Fibroblast of villous mesenchyme (primary cell): ENCODE measurements around a stretch of chr1.

DNA sequence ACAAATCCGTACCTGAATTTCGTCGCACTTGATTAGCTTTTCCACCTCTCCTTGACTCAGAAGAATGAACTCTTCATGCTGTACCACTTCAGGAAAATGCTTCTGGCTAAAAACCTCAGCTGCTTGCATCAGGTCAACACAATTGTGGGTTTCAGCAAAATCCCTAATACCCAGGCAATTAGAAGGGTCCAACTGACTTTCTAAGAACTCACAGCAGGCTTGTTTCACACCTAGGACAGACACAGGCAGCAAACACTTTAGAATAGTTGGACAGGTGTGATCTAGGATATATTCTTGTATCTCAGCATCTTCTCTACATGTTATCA is 8.9 kb downstream of the KLHL12 start:
- CAGE, long polyA plus RNA, result no peak

DNA sequence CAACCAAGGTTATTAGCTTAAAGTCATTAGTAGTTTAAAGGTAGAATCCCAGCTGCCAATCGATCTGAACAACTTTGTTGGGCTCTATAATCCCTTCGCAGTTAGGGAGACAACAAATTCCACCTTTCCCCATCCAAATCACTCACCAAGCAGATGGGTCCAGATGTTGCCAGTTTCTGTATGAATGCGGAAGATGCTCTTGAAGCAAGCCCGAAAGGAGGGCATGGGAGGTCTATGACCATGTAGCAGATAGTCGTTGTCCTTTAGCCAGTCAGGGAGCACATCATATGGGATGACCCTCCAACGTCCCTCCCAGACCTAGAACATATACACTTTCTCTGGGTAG is 11.8 kb downstream of the ADIPOR1 start:
- CAGE, long polyA plus RNA, result no peak

DNA sequence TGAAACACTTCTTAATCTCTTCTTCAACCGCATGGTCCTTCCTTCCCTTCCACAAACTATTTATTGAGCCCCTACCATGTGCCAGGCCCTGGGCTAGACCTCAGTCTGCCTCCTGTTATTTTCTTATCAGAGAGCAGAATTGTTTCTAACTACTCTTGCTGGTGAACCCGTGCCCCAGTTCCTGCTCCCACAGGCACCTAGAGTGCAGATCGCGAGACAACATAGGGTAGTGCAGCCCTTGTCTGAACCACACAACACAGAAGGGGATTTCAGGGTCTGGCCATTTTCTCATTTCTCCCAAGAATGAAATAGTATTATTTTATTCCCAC is 533 bp upstream of the ADIPOR1 start:
- CAGE, long polyA plus RNA, result no peak

- CAGE, long polyA plus RNA, result no peak
Measured at GRCh38 chr1:202966305-202967149, 530 bp downstream of the CYB5R1 start.

GRCh38 chr1:203022557-203022867 is 3.8 kb upstream of the PPFIA4 start:
- CAGE, long polyA plus RNA, result no peak

DNA sequence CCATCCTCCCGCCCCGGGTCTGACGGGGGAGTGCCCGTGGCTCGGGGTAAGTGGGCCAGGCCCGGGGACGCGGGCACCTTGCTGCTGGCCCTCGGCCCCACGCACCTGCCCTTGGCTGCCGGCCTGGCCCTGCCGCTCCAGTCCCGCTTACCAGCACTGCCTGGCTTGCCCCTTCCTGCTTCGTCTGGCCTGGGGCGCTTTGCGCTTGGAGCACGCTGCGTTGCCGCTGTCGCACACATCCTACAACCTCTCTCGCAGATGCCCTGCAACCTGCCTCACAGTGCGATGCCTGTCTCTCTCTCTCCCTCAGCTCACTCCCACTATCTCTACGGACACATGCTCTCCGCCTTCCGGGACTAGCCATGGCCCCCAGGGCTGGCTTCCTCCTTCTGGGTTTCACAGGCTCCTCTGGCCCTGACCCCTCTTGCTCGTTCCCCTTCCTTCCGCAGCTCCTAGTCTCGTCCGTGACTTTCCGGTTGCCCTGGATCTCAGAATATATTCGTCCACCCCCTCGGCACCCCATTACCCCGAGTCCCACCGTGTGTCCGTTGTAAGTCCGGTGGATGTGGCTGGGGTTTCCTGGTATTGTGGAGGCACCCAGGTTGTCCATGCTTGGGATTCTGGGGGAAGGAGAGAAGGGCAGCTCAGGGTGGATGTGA is 9.7 kb downstream of the MYOG start:
- CAGE, long polyA plus RNA, result no peak

- CAGE, long polyA plus RNA, result no peak
Measured at GRCh38 chr1:203289120-203290167, 15.9 kb upstream of the BTG2 start.

DNA sequence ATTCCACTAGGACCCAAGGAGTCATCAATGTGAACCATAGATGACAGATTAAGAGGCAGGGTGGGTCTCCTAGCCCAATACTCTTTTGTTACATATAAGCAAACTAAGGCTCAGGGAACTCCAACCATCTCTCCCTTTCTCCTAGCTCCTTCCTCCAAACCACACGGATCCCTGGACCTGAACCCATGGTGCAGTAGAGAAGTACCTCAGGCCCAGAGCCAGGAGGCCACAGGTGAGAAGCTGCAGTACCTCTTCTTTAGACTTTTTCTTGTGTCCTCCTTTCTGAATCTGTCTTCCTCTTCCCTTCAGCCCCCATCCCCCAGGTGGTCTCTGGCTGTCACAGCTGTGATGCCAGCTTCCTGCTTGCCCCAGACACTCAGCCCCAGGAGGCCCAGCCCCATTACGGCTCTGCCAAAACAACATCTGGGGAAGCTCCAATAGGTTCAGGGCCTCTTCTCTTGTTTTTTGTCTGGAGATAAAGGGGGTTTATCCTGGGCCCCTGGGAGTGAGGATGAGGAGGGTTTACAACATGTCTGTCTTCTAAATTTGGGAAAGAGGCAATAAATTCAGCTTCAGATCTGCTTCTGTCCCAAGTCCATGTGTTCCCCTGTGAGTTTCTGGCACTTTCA is 9.6 kb upstream of the BTG2 start:
- CAGE, long polyA plus RNA, result no peak

DNA sequence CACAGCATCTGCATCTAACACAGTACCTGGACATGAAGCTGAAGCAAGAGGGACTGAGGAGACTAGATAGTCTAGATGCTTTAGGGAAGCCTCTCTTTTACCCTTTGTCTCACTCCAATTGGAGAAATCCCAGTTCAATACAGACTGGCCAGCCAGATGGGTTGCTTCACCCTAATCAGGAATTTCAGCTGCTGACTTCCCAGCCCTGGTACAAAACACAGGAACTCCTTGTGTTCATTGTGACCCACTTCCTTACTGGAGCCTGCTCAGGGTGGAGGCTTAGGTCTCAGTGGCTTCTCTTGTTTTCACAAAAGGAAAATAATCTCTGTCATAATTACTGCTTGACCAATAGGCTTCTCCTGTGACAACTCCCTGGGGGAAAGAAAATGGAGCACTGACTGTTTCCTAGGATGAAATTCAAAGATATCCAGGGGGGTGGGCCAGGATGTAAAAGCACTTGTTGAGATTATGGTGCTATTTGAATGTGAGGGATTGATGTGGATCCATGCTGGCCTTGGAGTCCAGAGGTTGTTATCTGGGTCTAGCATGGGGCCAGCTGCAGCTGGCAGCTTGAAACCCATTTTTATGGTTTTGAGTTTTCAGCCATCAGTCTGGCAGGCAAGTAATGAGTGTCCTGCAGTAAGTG is 17.5 kb downstream of the BTG2 start:
- CAGE, long polyA plus RNA, result no peak

DNA sequence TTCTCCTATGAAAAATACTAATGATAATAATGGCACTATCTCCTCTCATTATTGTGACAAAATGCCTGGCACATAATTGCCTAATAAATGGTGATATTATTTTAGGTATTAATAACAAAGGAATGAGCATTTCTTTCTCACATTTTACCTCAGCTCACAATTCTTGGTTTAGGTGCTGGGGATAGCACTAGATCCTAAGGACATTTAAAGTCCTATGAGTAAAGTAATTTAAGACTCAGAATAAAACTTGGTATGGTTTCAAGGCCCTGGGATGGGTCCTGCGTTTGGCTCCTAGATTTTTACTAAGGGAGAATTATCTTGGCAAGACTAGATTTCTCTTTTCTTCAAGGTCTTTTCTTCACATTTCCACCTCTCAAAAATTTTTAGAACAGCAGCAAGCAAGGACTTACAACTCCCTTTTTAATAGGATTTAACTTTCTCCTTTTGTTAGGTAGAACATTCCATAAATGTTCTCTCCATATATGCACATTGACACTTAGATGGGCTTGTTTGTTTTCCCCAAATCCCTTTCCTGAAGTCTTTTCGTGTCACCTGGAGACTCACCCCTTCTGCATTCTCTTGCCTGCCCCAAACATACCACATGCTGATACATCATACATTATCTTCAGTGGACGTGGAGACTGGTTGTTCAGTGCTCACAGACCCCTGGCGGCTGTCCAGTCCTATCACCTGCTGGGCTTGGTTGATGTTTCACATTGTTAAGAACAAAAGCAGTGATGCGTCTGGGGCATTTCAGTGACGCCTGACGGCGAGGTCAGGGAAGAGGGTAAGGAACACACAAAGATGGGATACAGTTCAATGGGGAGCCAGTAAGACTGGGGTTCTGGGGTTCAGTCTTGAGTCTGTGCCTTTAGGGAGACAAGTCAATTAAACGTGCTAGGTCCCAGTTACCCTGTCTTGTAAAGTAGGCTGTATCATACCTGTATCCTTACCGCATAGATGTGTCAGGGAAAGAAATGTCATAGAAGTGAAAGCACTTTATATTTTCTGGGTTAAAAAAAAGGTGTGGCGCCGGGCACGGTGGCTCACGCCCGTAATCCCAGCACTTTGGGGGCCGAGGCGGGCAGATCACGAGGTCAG is 22.3 kb downstream of the FMOD start:
- CAGE, long polyA plus RNA, result no peak

- CAGE, long polyA plus RNA, result no peak
Measured at GRCh38 chr1:203360960-203361758, 10.2 kb upstream of the FMOD start.

GRCh38 chr1:203448138-203449163 is 27.2 kb upstream of the PRELP start:
- CAGE, long polyA plus RNA, result no peak

GRCh38 chr1:203480025-203481305 is 4.9 kb downstream of the PRELP start:
- CAGE, long polyA plus RNA, result no peak

DNA sequence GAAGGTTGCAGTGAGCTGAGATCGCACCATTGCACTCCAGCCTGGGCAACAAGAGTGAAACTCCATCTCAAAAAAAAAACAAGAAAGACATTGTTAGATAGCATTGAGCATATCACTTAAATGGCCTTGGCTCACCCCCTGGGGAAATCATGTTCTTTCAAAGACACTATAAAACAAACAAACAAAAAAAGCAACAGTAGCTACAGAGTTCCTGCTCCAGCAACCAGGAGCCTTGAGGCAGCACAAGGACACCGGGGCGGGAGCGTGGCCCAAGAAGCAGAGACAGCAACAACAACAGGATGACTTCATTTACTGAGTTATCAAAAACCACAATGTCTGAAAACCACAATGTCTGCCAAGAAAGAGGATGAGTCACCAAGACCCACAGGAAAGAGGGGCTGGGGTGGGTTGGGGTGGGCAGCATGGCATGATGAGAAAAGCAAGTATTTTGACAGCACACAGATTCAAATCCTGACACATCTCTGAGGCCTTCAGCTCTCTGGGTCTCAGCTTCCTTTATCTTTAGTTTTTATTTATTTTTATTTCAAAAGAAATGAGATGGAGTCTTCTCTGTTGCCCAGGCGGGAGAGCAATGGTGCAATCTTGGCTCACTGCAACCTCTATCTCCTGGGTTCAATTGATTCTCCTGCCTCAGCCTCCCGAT is 19.4 kb upstream of the ATP2B4 start:
- CAGE, long polyA plus RNA, result no peak

- CAGE, long polyA plus RNA, result no peak
Measured at GRCh38 chr1:203638883-203639506, 12.4 kb downstream of the ATP2B4 start.

- CAGE, long polyA plus RNA, result no peak
Measured at GRCh38 chr1:203672362-203672940, 45.8 kb downstream of the ATP2B4 start.

DNA sequence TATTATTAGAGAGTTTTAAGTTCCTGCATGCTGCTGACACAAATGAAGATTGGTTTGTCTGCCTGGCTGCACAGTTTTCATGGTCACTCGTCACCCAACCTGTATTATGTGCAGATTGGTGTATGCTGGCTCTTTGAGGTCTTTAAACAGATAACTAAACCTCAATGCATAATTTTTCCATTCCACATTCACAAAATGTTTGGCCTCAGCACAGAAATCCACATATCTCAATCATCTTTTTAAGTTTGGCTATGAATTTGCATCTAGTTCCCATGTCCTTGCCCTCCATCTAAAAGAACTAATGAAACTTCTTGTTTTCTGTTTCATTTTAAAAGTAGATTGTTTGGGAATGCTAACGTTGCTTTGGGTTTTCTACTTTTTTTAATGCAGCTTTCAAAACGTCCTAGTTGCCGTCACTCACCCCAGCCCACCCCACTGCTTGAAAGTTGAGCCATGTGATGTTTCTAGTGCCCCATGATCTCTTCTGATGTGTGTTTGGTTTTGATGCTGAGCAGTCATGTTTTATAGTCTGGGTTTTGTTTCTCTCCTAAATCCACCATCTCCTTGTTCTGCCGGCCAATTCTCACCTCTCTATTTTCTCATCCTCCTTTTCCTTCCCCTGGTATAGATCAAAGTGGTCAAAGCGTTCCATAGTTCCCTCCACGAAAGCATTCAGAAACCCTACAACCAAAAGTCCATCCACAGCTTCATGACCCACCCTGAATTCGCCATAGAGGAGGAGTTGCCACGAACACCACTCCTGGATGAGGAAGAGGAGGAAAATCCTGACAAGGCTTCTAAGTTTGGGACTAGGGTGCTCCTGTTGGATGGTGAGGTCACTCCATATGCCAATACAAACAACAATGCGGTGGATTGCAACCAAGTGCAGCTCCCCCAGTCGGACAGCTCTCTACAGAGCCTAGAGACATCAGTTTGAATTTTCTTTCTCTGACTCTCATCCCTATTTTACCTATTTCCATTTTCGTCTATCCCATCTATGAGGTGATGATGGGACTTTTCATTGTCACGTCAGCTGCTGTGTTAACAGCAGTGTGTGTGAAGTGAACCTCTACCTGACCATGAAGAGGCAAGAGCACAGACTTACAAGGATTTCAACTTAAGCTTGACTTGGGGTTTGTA is 25.7 kb upstream of the LAX1 start:
- CAGE, long polyA plus RNA, result no peak

DNA sequence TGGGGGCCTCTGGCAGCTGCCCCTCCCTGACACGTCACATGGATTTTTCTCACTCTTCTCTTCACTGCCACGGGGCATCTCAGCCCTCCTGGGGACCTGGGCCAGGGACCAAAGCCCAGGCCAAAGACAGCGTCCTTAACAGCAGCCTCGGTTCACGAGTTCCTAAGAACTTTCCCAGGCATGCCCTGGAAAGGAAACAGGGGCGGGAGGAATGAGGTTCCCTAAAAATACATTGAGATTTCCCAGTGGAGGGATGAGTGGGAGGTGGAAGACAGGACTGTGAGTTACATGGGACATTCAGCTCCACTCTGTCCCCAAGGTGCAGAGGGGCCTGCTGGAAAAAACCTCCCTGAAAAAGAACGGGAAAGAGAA is 31.5 kb upstream of the SOX13 start:
- CAGE, long polyA plus RNA, result no peak

DNA sequence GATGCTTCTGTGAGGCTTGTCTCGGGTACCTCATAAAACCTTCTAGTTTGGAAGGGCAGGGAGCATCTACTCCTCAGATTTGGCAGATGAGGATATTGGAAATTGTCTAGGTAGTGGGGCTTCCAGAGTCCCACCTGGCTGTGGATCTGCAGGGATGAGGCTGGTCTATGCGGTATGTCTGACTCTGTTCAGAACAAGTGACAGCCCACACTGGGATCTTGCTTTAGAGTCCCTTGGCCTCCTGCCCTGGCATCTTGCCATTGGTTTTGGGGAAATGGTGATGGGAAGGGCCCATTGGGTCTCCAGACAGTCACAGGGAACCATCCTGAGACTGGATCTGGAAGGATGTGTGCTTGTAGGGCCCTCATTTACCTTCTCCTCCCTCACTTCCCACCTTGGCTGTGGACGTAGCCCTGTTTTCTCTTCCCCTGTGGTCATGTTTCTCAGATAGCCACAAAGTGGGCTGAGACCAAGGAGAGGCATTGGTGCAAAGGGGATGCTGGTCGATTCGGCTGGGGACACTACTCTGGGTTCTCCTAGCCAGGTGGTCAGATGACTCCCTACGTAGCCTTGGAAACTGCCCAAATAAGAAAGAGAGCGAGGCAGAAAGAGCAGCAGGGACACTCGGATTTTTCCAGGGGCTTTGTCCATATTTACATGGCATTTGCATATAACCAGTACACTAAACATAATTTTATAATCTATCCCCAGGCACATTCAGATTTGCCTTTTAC is 15.0 kb downstream of the SOX13 start:
- CAGE, long polyA plus RNA, result no peak

GRCh38 chr1:204145047-204145706 is 6.7 kb downstream of the ETNK2 start:
- CAGE, long polyA plus RNA, result no peak